Bronchial epithelial cell (primary cell): ENCODE results near the genes ZNF595 and ZNF141.

- RRBS, 2 experiments, result 56 to 61% methylated on average over 17 of the region's 29 CpGs
Measured at GRCh38 chr4:53228-53624, at the start of gene ZNF595. Gene ZNF595 (plus strand): TSS chr4:53321.

DNA sequence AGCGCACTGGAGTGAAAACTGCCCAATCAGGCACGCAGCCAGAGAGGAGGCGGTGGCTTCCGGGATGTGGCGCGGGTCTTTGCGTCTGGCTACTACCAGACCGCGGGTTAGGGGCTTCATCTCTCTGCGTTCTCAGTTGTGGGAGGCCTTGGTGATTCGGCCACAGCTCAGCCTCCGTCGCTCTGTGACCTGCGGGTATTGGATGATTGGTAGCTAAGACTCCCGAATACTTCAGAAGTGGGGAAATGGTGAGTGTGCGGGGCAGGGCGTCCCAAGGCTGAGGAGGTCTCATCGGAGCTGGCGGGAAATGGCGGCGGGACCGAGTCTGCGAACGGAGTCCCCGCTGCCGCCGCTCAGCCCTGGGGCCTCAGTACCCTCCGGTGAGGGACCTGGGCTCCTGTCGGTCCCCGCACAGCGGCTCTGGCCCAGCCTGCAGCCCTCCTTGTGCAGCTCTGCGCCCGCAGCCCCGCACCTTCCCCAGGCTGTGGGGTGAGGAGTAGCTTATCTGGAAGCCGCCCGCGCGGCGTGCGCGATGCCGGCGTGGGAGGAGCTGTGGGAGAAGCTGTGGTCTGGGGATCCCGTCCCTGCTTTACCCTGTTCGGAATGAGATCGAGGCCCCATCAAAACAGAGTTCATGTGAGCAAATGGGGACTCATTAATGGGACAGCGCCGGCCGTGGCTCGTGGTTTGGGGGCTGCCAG, at the start of gene ZNF141:
ZNF141 (plus strand) TSS at position 76 of the 701 bp plus-strand sequence.
- RRBS, 2 experiments, result no CpG with 5 or more reads among the region's 50 CpGs

DNA sequence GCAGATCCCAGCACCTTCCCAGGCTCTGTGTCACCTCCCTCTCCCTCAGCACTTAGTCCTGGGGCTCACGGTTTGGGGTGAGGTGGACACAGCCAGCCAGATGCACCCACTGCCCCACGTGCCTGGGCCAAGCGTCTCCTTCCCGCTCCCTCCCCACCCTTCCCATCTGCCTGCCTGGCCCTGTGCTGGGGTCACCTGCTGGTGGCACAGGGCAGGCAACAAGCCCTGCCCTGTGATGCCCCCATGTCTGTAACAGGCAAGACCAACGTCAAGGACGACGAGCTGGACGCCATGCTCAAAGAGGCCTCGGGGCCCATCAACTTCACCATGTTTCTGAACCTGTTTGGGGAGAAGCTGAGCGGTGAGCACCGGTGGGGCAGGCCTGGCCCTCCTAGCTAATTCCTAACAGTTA, 5.3 kb downstream of the MYL5 start:
- RRBS, 2 experiments, result no CpG with 5 or more reads among the region's 11 CpGs

DNA sequence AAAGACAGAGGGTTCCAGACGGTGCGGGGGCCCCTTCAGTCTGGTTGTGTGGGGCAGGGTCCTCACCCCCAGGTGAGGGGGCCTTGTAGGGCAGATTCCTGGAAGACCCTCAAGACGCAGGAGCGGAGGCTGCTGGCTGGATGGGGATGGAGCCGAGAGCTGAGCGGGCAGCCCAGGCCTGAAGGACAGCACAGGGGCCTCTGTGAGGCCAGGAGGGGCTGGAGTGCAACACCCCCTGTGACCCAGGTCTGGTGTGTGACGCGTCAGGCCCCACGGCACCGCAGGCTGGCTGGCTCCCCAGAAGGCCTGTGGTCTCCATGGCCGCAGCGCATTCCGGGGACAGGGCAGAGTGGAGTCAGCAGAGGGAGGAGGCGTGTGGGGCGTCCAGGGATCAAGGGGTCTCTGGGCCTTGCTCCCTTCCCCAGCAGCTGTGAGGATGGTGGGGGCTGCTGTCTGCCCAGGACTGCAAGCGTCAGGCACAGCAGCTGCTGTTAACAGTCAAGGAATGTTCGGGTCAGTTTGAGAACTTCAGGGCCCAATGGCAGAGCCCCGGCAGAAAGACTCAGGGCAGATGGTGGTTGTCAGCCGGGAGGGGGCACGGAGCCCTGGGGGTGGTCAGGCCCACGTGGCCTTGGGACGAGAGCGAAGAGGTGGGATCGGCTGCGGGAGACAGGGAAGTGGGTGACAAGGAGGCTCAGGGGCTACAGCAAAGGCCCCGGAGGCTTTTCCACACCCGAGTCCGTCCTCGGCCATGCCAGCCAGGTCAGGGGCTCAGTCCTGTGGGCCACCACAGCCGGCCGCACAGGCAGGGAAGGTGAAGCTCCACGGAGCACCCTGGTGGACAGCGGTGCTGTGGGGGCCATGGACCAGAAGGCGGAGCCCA, 18.2 kb downstream of the PCGF3 start:
- RRBS, 2 experiments, result 78 to 86% methylated on average over 5 of the region's 34 CpGs

GRCh38 chr4:759708-760201, 54.1 kb downstream of the PCGF3 start:
- RRBS, 2 experiments, result 92 to 95% methylated on average over 5 of the region's 35 CpGs

- RRBS, 2 experiments, result no CpG with 5 or more reads among the region's 30 CpGs
Measured at GRCh38 chr4:763358-764310, 58.0 kb downstream of the PCGF3 start.

DNA sequence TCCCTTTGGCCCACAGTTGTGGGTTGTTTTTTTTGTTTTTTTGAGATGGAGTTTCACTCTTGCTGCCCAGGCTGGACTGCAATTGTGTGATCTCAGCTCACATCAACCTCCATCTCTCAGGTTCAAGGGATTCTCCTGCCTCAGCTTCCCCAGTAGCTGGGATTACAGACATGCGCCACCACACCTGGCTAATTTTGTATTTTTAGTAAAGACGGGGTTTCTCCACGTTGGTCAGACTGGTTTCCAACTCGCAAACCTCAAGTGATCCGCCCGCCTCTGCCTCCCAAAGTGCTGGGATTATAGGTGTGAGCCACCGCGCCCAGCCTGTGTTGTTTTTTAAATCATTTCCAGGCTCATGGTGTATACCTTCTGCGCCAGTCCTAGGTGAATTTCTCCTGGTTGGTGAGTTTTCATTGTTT, 45.8 kb downstream of the CPLX1 start:
- RRBS, 2 experiments, result no CpG with 5 or more reads among the region's 9 CpGs

GRCh38 chr4:781517-781891, 44.4 kb downstream of the CPLX1 start:
- RRBS, 2 experiments, result 1% methylated on average over 7 of the region's 35 CpGs; no CpG with 5 or more reads in 1 of the 2 experiments

DNA sequence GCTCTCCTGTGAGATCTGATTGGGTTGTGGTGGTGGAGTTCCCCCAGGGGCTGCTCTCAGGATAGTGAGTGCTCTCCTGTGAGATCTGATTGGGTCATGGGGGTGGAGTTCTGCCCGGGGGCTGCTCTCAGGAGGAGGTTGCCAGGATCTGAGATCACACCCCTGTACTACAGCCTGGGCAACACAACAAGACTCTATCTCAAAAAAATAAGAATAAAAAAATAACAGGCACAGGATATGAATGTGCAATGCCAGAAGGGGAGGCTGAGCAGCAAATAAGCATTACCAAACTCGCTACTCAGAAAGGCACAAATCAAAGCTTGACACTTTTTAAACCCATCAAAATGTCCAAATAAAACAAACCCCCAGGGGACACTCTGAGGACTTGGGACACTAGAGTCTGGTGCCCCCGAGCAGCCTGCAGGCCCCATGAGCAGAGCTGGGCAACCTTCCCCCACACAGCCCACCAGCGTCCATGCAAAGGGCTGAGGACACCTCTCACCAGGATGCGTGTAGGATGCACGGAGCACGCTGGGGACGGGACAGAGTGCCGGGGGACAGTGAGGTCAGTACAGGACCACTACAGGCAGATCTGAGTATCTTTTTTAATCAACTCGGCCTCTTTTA, 7.1 kb downstream of the GAK start:
- RRBS, 2 experiments, result 16 to 35% methylated on average over 1 of the region's 10 CpGs

DNA sequence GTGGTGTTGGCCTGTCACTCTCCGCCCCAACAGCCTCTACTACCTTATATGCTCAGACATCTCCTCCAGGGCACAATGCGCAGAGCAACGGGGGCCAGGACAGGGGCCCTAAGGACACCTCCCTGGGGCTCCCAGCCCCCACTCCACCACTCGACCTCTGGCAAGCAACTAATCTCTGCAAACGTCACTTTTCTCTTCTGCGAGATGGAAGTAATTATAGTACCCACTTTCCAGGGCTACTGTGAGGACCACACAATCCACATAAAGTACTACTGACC, 5.9 kb downstream of the GAK start:
- RRBS, 2 experiments, result no CpG with 5 or more reads among the region's 6 CpGs

- RRBS, 2 experiments, result no CpG with 5 or more reads among the region's 3 CpGs
Measured at GRCh38 chr4:930285-930715, 1.8 kb downstream of the GAK start.

GRCh38 chr4:962305-963366, 10.7 kb downstream of the DGKQ start:
- RRBS, 2 experiments, result 81 to 90% methylated on average over 7 to 9 of the region's 57 CpGs

DNA sequence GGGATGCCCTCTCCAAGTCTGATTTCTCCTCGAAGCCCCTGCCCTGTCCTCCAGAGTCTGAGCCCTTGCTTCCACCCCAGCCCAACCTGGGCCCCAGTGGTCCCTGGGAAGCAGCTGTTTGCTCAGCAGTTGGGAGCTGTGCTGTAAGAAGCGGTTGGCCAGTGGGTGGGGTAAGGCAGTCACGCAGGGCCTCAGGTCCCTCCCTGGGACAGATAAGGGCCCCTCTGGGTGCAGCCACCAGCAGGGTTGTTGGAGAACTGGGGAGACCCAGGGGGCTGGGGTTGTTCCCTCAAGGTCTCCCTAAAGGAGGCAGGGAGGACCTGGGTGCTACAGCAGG, 2.8 kb upstream of the SLC26A1 start:
- RRBS, 2 experiments, result no CpG with 5 or more reads among the region's 3 CpGs

DNA sequence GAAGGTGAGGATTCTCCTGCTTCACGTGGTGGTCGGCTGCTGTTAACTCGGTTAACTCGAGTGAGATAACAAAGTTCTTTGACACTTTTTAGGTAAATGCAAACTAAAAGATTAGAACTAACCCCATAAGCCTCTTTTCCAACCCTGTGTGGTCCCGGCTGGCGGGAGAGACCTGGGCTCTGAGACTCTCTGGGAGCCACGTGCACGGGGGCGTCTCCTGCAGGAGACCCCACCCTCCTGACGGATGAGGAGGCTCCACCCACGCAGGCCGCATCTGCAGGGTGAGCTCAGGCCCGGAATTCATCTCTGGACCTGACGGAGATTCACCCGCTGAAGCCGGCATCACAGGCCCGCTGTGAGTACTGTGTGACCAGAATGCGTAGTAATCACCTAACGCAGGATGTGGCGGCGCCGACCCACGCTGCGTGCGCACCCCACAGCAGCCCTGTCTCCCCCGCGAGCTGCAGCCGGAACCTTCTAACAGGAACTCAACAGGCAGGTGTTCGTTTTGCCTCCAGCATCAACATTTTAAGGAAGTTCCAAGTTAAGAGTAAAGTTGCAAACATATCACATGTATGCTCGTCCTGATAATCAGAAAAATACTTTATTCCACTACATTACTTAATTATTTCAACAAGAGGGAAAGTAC, 44.4 kb downstream of the FGFRL1 start:
- RRBS, 2 experiments, result no CpG with 5 or more reads among the region's 30 CpGs

DNA sequence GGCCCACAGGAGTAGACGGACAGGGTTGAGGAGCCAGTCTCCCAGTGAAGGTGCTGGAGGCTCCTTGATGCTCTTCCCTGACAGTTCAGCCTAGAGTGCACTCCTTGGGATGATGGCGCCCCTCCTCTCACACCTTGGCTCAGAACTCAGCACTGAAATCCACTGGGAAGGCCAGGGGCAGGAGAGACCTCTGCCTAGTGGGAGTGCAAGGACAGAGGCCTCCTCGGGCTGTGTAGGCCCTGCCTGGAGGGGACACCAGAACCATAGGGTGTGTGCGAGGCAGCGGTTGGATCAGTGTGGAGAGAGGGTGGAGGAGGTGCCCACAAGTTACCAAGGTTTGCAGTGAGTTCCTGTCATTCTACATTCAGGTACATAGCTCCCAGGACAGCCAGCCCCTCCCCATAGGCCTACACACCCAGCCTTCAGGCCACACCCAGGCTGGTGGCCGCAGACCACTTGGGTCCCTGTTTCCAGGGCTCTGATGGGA, 19.2 kb upstream of the SPON2 start:
- RRBS, 2 experiments, result no CpG with 5 or more reads among the region's 6 CpGs

DNA sequence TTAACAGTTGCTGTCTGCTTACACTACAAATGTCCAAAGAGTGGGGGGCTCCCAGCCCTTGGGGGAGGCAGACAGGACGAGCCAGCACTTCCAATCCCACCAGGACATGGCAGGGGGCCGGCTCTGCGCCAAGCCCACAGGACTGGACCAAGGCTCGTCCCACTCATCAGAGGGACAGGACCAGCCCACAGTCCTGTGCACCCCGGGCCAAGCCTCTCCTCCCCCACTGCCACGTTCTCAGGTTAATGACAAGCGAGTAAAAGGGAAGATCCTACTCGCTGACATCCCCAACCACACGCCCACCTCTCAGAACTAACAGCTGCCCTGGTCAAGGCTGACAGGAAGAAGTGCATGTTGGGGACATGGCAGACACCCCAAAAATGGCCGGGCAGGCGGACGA, 2.1 kb downstream of the CTBP1 start:
- RRBS, 2 experiments, result 23 to 32% methylated on average over 3 of the region's 12 CpGs

GRCh38 chr4:1249562-1250567, 935 bp upstream of the CTBP1 start:
- RRBS, 2 experiments, result 94 to 98% methylated on average over 2 of the region's 61 CpGs

DNA sequence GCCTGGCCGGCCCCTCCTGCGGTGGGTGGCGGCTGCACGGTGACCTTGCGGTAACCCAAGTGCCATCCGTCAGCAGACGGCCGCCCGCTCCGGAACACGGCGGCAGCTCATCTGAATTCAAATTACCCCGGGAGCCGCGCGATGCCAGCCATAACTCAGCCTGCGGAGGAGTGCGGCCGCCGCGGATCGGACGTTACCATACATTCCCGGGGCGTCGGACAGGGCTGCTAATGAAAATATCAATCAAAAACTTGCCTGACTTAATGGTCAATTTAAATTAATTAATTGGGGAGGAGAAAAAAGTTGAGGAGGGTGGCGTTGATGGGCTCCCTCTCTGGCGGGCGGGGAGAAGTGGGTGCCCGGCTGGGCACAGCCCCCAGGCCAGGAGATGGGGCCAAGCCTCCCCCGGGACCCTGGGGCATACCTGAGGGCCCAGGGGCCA, 60.5 kb downstream of the FAM53A start:
- RRBS, 2 experiments, result 89 to 90% methylated on average over 18 to 20 of the region's 31 CpGs

DNA sequence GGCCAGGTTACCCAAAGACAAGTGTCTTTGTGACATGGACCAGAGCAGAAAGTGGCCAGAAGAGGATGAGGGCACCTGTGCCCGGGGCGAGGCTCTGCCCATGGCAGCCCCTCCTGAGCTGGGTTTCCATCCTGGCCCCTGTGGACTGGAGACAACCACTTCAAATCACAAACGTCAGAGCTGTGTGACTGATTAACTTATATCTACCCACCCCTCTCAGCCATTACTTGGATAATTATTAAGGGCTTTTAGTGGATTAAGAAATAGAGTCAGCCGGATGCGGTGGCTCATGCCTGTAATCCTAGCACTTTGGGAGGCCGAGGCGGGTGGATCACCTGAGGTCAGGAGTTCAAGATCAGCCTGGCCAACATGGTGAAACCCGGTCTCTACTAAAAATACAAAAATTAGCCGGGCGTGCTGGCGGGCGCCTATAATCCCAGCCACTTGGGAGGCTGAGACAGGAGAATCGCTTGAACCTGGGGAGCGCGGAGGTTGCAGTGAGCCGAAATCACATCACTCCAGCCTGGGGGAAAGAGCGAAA, 1.7 kb upstream of the FAM53A start:
- RRBS, 2 experiments, result no CpG with 5 or more reads among the region's 17 CpGs

DNA sequence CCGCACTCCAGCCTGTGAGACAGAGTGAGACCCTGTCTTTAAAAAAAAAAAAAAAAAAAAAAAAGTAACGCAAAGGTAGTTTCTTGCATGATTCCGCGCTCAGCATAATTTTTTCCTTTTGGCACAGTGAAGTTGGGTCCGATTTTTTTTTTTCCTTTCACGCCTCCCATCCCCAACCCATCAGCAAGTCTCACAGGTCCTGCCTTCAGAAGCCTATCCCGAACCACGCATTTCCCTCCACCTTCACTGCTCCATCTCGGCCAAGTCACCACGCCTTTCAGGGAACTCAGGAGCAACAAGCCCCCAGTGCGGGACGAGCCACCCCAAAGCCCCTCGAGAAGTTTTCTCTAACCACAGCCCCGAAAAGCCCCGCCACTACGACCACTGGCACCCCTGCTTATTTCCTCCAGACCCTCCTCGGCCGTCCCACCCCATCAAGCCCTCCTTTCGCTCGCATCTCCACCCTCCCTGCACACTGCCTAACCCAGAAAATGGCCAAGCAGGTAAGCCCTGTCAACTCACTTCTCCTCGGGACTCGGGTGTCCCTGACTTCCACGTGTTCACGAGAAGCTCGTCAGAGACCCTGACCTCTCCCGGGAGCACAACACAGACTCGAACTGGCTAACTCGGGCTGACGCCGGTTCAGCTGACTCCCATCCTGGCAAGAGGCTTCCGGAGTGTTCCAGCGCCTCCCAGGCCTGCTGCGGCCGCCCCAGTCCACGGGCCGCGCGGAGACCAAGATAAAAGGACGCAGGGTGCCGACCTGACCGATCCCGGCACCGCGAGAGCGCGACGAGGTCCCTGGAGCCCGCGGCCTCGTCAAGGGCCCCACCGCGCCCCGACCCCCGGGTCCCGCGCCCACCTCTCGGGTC, 871 bp downstream of the SLBP start:
- RRBS, 2 experiments, result under 1% methylated on average over 17 of the region's 57 CpGs